Adrenal gland (tissue), 7 donors: ENCODE measurements around the genes TMEM168 and BMT2.

DNA sequence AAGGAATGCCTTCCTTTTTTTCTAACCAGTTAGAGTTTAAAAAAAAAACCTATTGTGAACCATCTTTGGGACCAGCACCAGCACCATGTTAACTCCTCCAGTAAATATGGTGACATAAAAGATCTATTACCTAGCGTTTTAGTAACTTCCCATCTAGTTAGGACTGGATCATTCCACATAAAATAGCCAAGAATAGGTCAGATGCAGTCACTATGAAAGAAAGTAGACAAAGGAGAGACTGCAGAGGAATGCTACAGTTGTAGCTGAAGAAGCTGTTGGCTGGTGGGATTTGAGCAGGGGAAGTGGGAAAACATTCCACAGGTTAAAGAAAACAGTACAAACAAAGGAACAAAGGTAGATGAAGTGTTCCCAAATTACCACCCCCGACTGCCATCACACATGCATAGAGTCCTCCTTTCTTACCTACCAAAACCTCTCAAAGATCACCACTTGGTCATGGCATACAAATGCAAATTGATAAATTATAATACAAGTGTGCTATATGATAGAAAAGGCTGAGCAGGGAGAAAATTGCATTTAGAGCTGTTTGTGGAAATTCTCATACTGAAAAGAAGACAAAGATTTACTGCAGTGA is 41.8 kb downstream of the DLD start:
- PRO-cap, 3 experiments, result peak in 2 of 3 experiments; most common plus-strand start position 232 of the sequence (in 1)
- RAMPAGE, long total RNA, 4 experiments, result no peak in any of the 4 experiments
- RRBS, result no CpG with 5 or more reads among the region's 2 CpGs

GRCh38 chr7:107933289-107934444 is 42.7 kb downstream of the DLD start:
- PRO-cap, 3 experiments, result peak in 1 of 3 experiments; most common plus-strand start chr7:107934276 (in 1)
- RAMPAGE, long total RNA, 4 experiments, result no peak in any of the 4 experiments
- RRBS, result no CpG with 5 or more reads among the region's 7 CpGs

DNA sequence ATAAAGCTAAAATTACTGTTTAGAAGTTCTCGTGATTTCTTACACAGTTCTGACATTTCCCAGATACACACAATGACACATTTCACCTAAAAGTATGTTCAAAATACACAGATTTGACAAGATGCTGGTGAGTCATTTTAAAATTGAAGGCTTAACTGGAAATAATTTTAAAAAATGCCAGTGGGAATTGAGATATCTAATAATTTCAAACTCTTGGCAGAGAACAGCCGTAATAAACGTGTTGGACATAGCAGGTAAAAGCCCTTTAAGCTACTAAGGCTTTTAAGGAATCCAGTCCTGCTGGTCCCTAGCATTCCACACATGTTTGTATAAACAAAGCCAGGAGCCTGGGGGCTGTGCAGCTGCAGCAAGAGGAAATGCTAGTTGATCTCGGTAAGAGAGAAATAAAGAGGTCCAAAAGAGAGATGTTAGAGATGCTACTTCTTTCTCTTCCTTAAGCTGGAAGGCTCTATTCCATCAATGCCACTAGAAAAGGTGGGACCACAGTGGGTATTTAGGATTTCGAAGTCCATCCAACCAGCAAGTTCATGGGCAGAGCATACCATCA is 50.5 kb downstream of the LAMB1 start:
- PRO-cap, 3 experiments, result no peak in any of the 3 experiments
- RAMPAGE, long total RNA, 4 experiments, result no peak in any of the 4 experiments
- RRBS, result no CpG with 5 or more reads among the region's 5 CpGs

GRCh38 chr7:108613893-108614404 is 44.3 kb downstream of the DNAJB9 start:
- PRO-cap, 3 experiments, result no peak in any of the 3 experiments
- RAMPAGE, long total RNA, 4 experiments, result no peak in any of the 4 experiments
- RRBS, result no CpG with 5 or more reads among the region's 4 CpGs

GRCh38 chr7:110674787-110675260 is 416.1 kb upstream of the LRRN3 start:
- PRO-cap, 3 experiments, result no peak in any of the 3 experiments
- RAMPAGE, long total RNA, 4 experiments, result no peak in any of the 4 experiments
- RRBS, result no CpG with 5 or more reads among the region's 1 CpG

GRCh38 chr7:110686322-110687344 is 404.3 kb upstream of the LRRN3 start:
- PRO-cap, 3 experiments, result no peak in any of the 3 experiments
- RAMPAGE, long total RNA, 4 experiments, result no peak in any of the 4 experiments
- RRBS, result no CpG with 5 or more reads among the region's 8 CpGs

GRCh38 chr7:111075938-111076332 is 15.0 kb upstream of the LRRN3 start:
- PRO-cap, 3 experiments, result no peak in any of the 3 experiments
- RAMPAGE, long total RNA, 4 experiments, result no peak in any of the 4 experiments

GRCh38 chr7:111137753-111138194 is 46.8 kb downstream of the LRRN3 start:
- PRO-cap, 3 experiments, result no peak in any of the 3 experiments
- RAMPAGE, long total RNA, 4 experiments, result no peak in any of the 4 experiments
- RRBS, result no CpG with 5 or more reads among the region's 3 CpGs

DNA sequence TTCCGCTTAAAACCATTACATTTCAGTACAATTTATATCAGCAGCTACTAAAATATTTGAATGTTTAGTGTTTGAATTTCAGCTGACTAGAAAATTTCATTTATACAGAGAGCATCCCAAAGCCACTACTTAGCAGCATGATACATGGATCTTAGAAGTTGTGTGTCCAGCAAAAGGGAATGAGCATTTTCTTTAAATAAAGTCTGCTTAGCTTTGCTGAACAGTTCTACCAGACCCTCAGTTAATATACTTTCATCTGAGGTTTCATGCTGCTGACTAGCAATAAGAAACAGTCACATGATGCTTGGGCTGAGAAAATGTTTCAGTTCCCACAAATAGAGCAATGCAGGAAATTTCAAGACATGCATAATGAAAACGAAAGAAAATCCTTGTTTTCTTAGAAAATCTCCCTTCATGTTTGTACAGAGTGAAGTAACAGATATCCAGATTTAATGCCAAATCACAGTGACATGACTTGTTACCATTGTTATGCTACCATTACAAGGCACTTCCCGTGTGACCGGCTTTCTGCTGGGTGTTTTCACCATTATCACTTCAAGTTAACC is 121.8 kb downstream of the DOCK4 start:
- PRO-cap, 3 experiments, result peak in 2 of 3 experiments; most common plus-strand start position 442 of the sequence (in 1); most common minus-strand start position 248 of the sequence (in 2)
- RAMPAGE, long total RNA, 4 experiments, result no peak in any of the 4 experiments
- RRBS, result no CpG with 5 or more reads among the region's 4 CpGs

- PRO-cap, 3 experiments, result no peak in any of the 3 experiments
- RAMPAGE, long total RNA, 4 experiments, result no peak in any of the 4 experiments
- RRBS, result no CpG with 5 or more reads among the region's 4 CpGs
Observed at GRCh38 chr7:112089116-112090288, 116.7 kb downstream of the DOCK4 start.

DNA sequence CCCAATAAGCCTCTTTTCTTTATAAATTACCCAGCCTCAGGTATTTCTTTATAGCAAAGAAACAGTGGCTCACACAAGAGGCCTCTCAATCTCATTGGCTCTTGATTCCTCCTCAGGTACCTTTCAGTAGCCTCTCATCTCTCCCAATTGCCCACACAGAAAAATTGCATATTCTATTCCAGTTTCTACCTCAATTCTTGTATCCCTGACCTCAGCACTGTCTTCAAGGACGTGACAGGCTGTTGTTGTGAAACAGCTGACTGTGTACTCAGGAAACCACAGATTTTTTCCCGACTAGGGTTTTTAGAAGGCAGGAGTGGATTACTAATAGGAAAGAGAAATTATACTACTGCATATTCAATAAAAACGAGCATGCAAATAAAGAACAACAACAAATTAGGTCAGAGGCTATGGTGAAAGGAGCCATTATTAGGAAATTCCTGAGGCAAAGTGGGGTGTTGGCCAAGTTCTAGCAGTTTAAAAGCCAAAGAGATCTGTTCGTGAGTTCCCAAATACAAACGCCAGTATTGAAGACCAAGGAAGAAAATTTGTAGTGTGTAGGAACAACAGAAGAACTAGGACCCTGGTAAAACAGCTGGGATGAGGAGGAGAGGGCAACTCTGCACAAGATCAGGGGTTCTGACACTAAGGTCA is 93.4 kb downstream of the DOCK4 start:
- PRO-cap, 3 experiments, result peak in 2 of 3 experiments; most common plus-strand start position 426 of the sequence (in 1); most common minus-strand start position 149 of the sequence (in 1)
- RAMPAGE, long total RNA, 4 experiments, result no peak in any of the 4 experiments
- RRBS, result no CpG with 5 or more reads among the region's 5 CpGs

DNA sequence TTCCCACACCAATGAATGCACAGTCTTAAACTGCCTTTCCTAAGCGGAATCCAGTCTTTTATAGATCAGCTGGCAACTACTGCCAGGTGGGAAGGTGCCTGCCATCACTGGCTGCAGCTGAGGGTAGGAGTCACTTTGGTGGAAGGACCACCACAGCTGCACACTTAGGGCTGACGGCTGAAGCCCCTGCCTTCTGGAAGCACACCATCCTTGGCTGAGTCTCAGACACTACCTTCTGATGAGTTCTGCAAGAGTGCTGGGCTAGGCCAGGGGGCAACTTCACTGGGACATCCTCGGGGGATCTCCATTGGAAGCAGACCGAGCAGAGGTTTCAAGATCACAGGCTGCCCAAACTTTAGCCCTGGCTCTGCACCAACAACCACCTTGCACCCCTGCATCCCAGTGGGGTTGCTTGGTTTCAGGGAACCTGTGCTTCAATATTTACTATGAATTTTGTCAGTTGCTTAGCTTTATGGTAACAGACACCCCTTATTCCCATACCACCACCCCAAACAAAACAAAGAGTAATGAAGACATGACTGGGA is 20.3 kb downstream of the DOCK4 start:
- PRO-cap, 3 experiments, result no peak in any of the 3 experiments
- RAMPAGE, long total RNA, 4 experiments, result no peak in any of the 4 experiments
- RRBS, result no CpG with 5 or more reads among the region's 4 CpGs

GRCh38 chr7:112391079-112392324 is 58.8 kb upstream of the IFRD1 start:
- PRO-cap, 3 experiments, result no peak in any of the 3 experiments
- RAMPAGE, long total RNA, 4 experiments, result no peak in any of the 4 experiments
- RRBS, result no CpG with 5 or more reads among the region's 109 CpGs

DNA sequence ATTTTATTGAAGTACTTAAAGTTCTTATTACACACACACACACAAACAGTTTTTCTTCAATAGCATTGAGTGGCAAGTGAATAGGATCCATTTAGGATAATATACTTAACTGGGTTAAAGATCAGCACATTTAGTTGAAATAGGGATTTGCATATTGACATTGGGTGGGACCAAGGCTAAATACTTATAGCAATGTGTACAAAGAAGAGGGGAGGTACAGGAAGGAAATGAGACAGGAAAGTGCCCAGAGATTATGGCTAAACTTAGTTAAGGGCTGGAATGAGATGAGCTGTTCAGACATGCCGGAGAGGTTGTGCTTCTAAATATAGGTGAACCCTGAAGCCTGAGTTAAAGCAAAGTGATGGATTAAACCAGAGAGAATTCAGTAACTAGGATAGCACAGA is 95.1 kb downstream of the LSMEM1 start:
- PRO-cap, 3 experiments, result no peak in any of the 3 experiments
- RAMPAGE, long total RNA, 4 experiments, result no peak in any of the 4 experiments
- RRBS, result no CpG with 5 or more reads among the region's 1 CpG

DNA sequence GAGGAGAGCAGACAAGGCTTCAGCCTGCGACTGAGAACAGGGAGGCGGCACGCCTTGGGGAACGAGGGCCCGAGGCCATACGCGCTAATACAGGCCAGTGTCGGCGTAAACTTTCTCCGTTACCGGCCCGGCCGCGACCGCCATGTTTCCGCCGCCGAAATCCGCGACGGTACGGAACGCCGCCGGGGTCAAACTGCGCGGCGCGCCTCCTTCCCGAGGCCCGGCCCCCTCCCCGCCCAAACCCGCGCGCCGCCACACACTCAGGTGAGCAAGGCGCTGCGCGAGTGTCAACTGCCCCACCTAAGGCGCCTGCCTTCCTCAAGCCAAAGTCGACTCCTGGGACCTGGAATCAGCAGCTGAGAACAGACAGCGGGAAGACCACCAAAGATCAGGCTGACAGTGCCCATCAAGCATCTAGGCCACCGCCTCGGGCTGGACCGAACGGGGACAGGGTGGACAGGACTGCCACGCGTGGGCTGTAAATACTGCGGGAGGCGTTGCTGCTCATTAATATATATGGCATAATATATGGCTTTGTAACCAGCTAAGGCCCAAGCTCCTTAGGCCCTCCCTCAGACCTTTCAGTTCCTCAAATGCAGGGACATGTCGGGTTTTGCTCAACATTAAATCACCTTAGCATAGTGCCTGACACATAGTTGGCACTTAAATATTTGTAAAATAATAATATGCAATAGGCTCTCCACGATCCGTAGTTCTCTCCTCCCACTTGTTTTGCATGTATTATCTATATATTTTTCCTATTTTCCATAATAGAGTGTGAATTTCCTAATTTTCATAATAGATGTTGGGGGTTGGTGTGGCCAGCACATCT is at the start of gene TMEM168:
Gene TMEM168 (minus strand): TSS at position 165 of the 832 bp plus-strand sequence.
- PRO-cap, 3 experiments, result peak in 3 of 3 experiments; most common plus-strand start position 239 of the sequence (in 2); most common minus-strand start position 165 of the sequence (in 2)
- RAMPAGE, long total RNA, 4 experiments, result start-site peak on the minus strand in 4 of 4 experiments, centred at positions 155 to 163 of the sequence, 55 to 224 reads per replicate
- RRBS, result 19% methylated on average over 20 of the region's 53 CpGs

- PRO-cap, 3 experiments, result peak in 3 of 3 experiments; most common plus-strand start chr7:112939444 (in 1); most common minus-strand start chr7:112939875 (in 2)
- RAMPAGE, long total RNA, 4 experiments, result start-site peak on the minus strand in 4 of 4 experiments, at chr7:112939765-112939862 at its widest, 237 to 1,283 reads per replicate
- RRBS, result 0% methylated on average over 5 of the region's 58 CpGs
Observed at GRCh38 chr7:112938979-112939981, at the start of gene BMT2. BMT2 (minus strand) TSS chr7:112939875.

DNA sequence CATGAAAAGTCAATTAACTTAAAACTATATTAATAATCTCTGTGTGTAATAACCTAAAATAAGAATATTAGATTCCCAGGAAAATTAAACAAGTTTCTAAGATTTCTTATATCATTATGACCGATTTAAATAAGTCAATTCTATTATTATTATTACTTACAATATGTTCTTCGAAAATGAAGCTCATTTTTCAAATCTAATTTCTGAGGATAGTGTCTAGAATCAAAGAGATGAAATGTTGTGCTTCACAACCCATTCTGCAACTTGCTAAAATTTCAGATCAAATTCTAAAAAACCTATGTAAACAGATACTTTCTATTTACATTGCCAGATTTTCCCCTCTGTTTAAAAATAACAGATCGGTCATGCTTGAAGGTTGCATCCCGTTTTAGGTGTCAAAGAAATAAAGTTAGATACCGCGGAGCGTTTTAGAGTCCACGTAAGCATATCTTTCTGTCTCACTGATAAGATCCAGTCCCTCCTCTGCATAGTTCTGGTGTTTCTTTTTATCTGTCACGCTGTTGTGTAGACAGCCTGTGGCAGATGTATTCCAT is 37.4 kb upstream of the BMT2 start:
- PRO-cap, 3 experiments, result no peak in any of the 3 experiments
- RAMPAGE, long total RNA, 4 experiments, result no peak in any of the 4 experiments
- RRBS, result no CpG with 5 or more reads among the region's 9 CpGs

DNA sequence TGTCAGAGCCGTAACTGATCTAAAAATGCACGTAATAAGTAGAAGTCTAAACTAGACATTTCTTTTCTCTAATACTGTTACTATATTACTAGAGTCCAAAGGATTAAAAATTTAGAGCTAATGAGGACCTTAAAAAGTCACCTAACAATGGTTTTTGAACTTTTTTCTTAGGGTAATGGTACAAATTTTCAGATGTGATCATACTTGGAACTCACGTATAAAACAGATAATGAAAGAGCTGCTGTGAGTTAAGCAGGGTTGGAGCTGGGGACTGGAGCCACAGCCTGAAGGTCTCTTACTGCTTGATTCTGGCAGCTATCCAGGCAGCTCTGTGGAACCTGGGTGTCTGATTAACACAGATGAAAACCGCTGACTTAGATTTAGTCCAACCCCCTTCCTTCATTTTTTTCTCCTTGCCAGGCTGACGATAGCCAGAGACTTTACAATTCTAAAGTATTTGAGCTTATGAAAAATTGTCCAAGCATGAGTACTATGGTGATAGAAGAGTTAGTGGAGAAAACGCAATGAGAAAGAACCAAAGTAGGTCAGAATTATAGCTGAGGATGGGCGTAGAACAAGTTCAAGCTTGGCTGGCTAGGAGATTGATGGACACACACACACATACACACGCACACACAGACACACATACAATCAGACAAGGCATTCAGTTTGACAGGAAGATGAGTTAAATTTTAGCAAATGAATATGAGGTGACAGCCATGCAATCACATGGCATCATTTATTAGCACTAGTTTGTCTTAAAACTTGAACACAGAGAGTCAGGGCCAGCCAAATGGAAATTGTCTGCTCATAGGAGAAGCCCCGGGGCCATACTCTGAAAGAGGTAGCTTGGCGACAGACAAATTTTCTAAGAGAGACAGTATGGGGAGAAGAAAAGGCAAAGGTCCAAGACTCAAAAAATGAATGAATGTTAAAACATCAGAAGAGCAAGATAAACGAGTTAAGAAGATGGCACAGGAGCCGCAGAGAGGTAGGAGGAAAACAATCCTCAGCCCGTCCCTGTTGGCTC is 13.6 kb upstream of the GPR85 start:
- PRO-cap, 3 experiments, result peak in 1 of 3 experiments; most common plus-strand start position 244 of the sequence (in 1); most common minus-strand start position 224 of the sequence (in 1)
- RAMPAGE, long total RNA, 4 experiments, result no peak in any of the 4 experiments
- RRBS, result no CpG with 5 or more reads among the region's 13 CpGs

DNA sequence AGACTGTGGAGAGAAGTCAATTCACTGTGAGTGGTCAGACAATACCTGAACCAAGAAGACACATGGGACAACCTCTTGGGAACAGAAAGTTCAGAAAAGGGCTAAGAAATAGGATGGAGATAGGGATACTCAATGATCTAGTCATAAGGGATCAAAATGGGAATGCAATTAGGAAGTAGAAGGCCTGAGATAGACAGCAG is 27.3 kb upstream of the SMIM30 start:
- PRO-cap, 3 experiments, result no peak in any of the 3 experiments
- RAMPAGE, long total RNA, 4 experiments, result no peak in any of the 4 experiments

DNA sequence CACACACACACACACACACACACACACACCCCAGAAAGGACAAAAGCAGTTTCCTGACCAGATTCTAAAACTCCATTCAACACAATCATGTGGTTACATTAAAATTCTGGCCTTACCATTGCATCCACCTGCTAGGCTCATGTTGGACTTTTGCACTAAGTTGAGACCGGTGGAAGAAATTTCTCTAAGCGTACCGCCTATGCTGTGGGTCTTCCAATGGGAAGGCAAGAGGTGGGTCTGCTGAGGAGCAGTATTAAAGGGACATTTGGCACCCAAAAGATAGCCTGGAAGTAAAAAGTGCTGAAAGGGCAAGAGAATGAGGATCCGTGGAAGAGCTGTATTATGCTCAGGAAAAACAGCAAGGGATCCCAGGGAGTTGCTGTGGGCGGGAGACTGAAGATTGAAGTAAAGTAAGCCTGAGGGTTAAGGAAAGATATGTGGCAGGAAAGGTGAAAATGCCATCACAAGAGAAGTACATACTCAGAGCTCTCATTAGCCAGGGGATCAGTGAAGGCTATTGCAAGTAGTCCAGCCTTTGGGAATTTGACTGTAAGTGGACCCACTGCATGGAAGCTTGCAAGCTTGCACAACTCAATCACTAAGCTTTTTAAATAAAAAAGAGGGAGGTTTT is 5.2 kb downstream of the FOXP2 start:
- PRO-cap, 3 experiments, result no peak in any of the 3 experiments
- RAMPAGE, long total RNA, 4 experiments, result no peak in any of the 4 experiments
- RRBS, result no CpG with 5 or more reads among the region's 5 CpGs